ENCODE results near the genes ETDB, ETDC, CT45A5 and SOX3.

GRCh38 chrX:134621843-134622737 is 36.2 kb downstream of the PLAC1 start:
- PRO-cap, 6 experiments, result no peak in any of the 6 experiments
- RAMPAGE, long total RNA, 2 experiments, result no peak in any of the 2 experiments
- RRBS, result no CpG with 5 or more reads among the region's 9 CpGs

- PRO-cap, 6 experiments, result no peak in any of the 6 experiments
- RAMPAGE, long total RNA, 2 experiments, result no peak in any of the 2 experiments
Observed at GRCh38 chrX:135120382-135120738, at the start of gene ETDB. TSS of gene ETDB (minus strand) at chrX:135120526.

DNA sequence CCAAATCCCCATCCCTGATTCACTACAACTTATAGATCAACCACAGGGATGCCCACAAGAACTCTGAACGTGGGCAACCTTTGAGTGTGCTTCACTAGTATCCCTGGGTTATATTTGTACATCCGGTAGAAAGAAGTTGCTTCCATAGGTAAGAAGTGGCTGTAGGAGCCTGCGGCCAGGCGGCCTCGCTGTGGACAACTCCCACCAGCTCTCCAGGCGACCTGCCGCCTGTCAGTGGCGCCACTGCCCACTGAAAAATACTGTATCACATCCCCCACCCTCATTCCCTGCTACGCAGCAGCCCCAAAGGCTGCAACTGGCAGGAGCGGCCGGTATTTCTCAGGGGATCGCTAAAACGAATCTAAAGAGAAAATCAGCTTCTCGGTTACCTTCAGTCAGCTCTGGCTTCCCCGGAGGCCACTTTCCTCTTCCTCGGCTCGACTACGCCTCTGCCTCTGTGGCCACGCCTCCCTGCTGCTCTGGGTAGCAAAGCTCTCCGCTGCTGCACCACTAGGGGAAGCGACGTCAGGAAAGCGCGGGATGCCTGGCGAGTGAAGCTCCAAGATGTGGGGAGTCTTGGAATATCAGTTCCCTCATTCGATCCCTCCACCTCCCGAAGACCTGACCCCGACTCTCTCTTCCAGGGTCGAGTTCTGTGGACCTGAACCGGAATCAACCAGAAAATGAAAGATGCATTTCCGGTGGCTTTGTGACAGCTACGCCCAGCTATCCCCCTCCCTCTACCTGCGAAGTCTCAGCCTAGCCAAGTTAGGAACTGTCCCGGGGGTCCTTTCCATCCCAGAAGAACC is 13.7 kb upstream of the ETDC start:
- PRO-cap, 6 experiments, result no peak in any of the 6 experiments
- RAMPAGE, long total RNA, 2 experiments, result no peak in any of the 2 experiments
- RRBS, result 11% methylated on average over 9 of the region's 34 CpGs

DNA sequence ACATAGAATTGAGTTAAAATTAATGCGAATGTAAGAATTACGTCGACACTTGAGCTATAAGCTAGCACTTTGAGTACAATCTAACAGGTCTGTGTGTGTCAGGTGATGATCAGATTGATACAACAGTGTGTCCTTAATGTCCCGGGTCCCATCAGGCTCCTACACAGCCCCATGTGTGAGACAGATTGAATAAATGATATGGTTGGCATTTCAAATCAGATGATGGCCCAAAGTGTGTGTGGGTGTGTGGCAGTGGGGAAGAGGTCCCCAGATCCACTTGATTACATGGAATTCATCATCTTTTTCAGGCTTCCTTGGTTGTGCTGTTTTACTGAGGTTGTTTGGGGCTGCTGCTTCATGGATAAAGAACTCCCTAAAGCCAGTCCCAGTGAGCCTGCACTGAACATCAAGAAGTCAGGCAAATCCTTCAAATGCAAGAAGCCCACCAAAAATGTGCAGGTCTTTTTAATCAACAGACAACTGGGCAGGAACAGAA is at the start of gene ETDC:
ETDC (plus strand) TSS at position 358 of the 496 bp plus-strand sequence.
- PRO-cap, 6 experiments, result no peak in any of the 6 experiments
- RAMPAGE, long total RNA, 2 experiments, result no peak in any of the 2 experiments
- RRBS, result no CpG with 5 or more reads among the region's 4 CpGs

DNA sequence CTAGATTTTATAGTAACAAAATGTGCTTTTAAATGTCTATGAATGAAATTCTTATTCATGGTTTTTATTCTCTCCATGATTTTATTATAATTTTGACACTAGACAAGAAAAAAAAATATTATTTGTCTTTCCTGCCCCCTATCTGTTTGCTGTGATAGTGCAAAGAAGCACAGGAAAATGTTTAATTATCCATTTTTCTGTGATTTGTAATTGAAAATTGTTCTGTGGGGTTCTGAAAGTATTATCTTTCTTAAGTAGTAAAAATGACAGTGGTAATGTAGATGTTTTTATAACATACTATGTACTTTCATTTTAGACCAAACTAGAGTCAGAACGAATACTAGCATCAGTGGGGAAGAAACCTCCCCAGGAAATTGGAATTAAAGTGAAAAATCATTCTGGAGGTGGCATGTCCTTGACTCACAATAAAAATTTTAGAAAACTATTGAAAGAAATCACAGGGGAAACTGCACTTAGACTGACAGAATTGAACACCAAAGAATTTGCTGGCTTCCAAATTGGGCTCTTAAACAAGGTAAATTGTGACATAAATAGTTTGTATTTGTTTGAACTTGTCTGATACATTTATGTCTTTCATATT is 52.1 kb downstream of the INTS6L start:
- PRO-cap, 6 experiments, result no peak in any of the 6 experiments
- RAMPAGE, long total RNA, 2 experiments, result no peak in any of the 2 experiments
- RRBS, result no CpG with 5 or more reads among the region's 1 CpG

DNA sequence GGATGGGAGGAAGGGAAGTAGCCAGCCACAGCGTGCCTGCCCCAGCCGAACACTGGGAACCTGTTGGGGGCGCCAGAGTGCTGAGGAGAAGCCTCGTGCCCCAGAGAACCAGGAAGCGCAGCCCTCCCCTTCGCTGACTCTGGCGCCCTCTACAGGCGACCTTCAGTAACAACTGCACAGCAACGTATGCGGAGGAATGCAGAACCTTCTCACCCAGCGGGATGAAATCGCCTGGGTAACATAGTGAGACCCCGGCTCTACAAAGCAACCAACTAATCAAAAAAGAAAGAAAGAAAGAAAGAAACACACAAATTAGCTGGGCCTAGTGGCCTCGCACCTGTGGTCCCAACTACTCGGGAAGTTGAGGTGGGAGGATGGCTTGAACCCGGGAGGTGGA is at the start of gene CT45A5:
CT45A5 (minus strand) TSS at position 82 of the 397 bp plus-strand sequence.
- PRO-cap, 6 experiments, result no peak in any of the 6 experiments
- RAMPAGE, long total RNA, 2 experiments, result no peak in any of the 2 experiments
- RRBS, result no CpG with 5 or more reads among the region's 16 CpGs

DNA sequence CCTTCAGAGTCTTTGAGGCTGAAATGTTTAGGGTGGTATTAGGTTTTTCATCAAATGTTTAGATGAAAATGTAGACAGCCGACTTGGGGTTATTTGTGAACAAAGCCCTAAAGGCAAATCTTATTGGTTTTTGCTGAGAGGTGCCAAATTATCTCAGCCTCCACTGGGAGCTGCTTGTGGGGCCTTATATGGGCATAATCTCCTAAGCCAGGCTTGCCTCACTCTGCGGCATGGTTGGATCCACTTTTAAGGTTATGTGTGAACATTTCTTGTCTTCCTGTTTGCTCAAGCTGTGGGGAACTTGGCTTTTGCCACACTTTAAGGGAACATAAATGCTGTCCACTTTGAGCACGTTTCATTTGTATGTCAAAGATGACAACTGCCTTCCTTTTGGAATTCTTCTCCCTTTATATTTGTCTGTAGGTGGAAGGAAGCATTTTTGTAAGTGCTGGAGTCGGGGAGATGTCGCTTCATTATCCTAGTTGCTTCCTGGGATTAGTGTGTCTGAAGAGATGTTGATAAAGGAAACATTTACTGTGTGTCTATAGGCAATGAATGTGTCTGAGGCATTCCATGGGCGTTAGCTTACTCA is 78.2 kb downstream of the SLC9A6 start:
- PRO-cap, 6 experiments, result no peak in any of the 6 experiments
- RAMPAGE, long total RNA, 2 experiments, result no peak in any of the 2 experiments
- RRBS, result no CpG with 5 or more reads among the region's 6 CpGs

DNA sequence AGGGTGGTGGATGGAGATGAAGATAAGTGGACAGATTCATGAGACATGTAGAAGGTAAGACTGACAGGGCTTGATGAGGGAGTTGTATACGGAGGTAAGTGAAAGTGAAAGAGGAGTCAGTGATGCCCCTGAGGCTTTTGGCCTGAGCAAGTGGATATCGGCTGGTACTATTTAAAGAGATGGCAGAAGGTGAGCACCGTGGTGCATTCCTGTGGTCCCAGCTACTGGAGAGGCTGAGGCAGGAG is 85.4 kb downstream of the SLC9A6 start:
- PRO-cap, 6 experiments, result no peak in any of the 6 experiments
- RAMPAGE, long total RNA, 2 experiments, result no peak in any of the 2 experiments
- RRBS, result no CpG with 5 or more reads among the region's 3 CpGs

DNA sequence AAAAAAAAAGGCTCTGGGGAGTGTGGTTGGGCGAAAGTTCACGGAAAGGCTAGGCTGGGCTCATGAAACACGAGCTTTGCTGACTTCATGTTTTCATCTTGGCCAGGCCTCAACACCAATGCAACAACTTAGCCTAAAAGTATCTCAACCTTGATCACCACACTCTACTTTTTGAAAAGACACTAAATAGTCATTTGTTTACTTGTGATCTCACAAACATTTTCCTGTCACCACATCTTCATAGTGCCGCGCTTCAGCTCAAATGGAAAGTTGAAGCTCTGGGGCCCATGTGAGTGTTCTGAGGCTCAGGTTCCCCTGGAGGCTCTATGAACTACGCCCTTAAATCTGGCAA is 5.0 kb downstream of the CD40LG start:
- PRO-cap, 6 experiments, result no peak in any of the 6 experiments
- RAMPAGE, long total RNA, 2 experiments, result no peak in any of the 2 experiments
- RRBS, result no CpG with 5 or more reads among the region's 6 CpGs

DNA sequence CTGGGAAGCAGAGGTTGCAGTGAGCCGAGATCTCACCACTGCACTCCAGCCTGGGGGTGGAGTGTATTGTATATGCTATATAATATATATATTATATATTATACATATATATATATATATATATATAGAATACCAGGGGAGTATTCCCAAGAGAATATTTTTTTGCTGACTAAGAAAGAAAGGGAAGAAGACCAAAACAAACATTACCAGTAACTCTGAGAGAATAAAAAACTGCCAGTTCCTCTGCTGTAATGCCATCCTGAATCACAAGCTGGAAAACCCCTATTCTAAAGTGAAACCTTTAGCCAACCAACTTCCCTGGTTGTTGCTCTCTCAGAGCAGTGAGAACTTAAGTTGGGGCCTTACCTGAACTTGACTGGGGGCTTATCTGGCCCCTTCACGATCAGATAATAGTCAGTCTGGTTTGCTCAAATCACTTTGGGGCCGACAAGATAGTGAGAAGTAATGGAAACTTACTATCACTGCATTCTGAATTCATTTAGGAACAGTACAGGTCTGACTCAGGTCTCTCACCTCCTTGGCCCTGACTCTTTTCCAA is 62.3 kb downstream of the CD40LG start:
- PRO-cap, 6 experiments, result no peak in any of the 6 experiments
- RAMPAGE, long total RNA, 2 experiments, result no peak in any of the 2 experiments
- RRBS, result no CpG with 5 or more reads among the region's 3 CpGs

GRCh38 chrX:136909689-136910640 is 29.4 kb upstream of the RBMX start:
- PRO-cap, 6 experiments, result peak in 5 of 6 experiments; most common plus-strand start chrX:136910139 (in 1); most common minus-strand start chrX:136910076 (in 3)
- RAMPAGE, long total RNA, 2 experiments, result no peak in any of the 2 experiments
- RRBS, result no CpG with 5 or more reads among the region's 28 CpGs

DNA sequence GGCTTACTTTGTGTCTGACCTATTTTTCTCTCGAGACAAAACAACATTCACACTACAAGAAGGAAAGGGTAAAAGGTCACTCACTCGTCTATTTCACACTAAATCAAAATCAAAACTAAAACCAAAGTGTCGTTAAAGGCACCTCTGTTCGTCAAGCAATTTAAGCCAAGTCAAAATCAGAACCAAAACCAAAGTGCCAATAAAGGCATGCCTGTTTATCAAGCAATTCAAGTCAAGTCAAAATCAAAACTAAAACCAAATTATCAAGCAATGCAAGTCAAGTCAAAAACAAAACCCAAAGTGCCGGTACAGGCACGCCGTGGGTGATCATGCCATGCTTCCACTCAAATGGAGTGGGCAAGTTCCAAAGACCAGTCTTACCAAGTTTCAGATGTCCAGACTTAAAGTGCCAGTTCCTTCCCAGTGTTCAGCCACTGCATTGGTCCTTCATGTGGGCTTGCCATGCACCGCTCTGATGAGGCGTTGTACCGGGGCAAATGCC is 55.0 kb upstream of the RBMX start:
- PRO-cap, 6 experiments, result no peak in any of the 6 experiments
- RAMPAGE, long total RNA, 2 experiments, result no peak in any of the 2 experiments
- RRBS, result 100% methylated on average over 1 of the region's 10 CpGs

GRCh38 chrX:137997955-137998269 is 432.0 kb downstream of the ZIC3 start:
- PRO-cap, 6 experiments, result no peak in any of the 6 experiments
- RAMPAGE, long total RNA, 2 experiments, result no peak in any of the 2 experiments
- RRBS, result no CpG with 5 or more reads among the region's 4 CpGs

DNA sequence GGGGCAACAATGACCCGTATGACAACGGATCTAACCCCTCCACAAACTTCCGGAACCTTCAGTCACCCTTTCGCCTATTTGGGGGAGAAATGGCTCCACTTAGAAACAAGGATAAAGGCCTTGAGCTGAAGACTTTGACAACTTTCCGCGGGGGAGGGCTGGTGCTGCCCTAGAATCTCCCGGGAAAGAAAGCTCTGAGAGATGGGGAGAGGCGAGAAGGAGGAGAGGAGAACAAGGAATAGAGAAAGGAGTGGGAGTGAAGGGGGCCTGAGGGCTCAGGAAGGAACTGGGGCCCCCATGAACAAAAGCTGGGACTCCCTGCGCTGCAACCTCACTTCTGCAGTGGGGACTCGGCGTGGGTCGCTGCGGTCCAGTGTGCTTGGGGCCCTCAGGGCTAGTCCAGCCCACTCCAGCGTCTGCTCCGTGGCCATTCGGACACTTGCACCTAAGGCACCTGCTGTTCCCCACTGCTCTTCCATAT is 328.0 kb upstream of the F9 start:
- PRO-cap, 6 experiments, result no peak in any of the 6 experiments
- RAMPAGE, long total RNA, 2 experiments, result no peak in any of the 2 experiments
- RRBS, result 54% methylated on average over 5 of the region's 16 CpGs

- PRO-cap, 6 experiments, result no peak in any of the 6 experiments
- RAMPAGE, long total RNA, 2 experiments, result no peak in any of the 2 experiments
- RRBS, result no CpG with 5 or more reads among the region's 85 CpGs
Observed at GRCh38 chrX:139203927-139204740, 326.4 kb upstream of the F9 start.

DNA sequence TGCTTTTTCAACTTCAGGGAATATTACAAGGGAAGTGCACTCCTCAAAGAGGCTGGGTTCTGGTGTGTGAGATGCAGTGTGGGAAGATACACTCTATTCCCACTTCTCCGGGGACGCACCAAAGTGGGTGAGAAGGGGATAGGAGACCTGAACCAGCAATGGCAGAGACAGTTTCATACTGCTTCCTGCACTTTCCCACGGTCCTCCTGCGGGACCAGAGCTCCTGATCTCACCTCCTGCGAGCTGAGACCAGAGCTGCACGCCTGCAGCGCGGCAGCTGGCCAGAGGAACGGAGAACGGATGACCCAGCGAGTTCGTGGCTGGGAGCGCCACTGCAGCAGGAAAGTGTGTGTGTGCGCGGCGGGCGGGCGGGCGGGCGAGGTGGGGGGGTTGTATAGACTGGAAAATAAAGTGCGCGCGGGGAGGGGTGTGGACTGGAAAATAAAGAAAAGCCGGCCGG is 16.6 kb downstream of the MCF2 start:
- PRO-cap, 6 experiments, result peak in 1 of 6 experiments; most common plus-strand start position 252 of the sequence (in 1)
- RAMPAGE, long total RNA, 2 experiments, result no peak in any of the 2 experiments
- RRBS, result 6% methylated on average over 1 of the region's 25 CpGs

DNA sequence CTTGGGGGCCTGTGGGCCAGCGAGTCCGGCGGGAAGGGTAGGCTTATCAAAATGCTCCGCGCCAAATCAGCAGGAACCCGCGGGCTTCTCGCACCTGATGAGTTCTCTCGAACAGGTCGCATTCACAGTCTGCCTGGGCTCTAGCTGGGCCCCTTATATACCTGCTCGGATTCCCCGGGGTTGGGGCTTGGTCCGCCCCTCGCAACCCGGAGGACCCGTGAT is at the start of gene SOX3:
SOX3 (minus strand) TSS at position 131 of the 222 bp plus-strand sequence.
- PRO-cap, 6 experiments, result no peak in any of the 6 experiments
- RAMPAGE, long total RNA, 2 experiments, result no peak in any of the 2 experiments
- RRBS, result under 1% methylated on average over 2 of the region's 16 CpGs

GRCh38 chrX:140783651-140784557 is 218.5 kb upstream of the SPANXB1 start:
- PRO-cap, 6 experiments, result no peak in any of the 6 experiments
- RAMPAGE, long total RNA, 2 experiments, result no peak in any of the 2 experiments
- RRBS, result no CpG with 5 or more reads among the region's 20 CpGs

GRCh38 chrX:141846100-141846431 is 8.0 kb downstream of the MAGEC3 start:
- PRO-cap, 6 experiments, result no peak in any of the 6 experiments
- RAMPAGE, long total RNA, 2 experiments, result no peak in any of the 2 experiments
- RRBS, result no CpG with 5 or more reads among the region's 2 CpGs

DNA sequence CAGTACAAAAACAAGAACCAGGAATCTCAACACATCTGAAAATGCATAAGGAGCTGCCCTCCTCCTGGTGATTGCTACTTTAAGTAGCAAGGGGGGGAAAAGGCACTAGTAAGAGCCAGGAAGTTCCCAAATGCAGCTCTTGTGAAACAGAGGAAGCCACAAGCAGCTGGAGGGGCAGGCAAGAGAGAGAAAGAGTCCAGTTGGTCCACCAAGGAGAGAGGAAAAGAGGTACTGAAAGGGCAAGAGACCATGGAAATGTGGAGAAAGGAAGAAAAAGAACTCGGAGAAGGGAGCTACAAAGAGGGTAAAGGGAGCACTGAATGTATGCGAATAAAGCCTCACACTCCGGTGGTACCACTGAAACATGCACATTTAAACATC is 2.9 kb downstream of the SLITRK4 start:
- PRO-cap, 6 experiments, result peak in 2 of 6 experiments; most common plus-strand start position 199 of the sequence (in 2)
- RAMPAGE, long total RNA, 2 experiments, result no peak in any of the 2 experiments
- RRBS, result no CpG with 5 or more reads among the region's 3 CpGs

Measured in heart left ventricle (tissue), 7 donors.